ENCODE data around the gene CLDND1.

GRCh38 chr3:89747279-89747935 is 640.0 kb downstream of the EPHA3 start:
- PRO-cap, result no peak
- RAMPAGE, long total RNA, 2 experiments, result no peak in any of the 2 experiments

DNA sequence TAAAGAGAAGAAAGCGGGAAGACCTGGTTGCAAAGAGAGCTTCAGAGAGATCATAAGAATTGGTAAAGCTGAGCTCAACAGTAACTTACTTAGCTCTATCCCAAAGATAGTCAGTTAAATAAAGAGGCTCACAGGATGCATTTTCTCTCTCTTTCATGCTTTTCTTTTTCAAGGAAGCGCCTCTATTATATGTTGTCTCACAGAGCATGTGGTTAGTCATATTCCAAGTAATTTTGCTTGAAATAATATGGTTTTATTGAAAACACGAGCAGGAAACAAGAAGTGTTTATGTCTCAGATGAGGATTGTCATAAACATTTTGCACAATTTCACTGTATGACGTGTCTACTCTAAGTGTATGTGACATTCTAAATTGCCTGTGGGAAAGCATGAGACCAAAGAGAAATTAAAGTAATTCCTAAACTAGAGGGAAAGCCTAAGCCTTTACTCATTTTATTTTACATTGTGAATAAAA is 818.5 kb downstream of the EPHA3 start:
- PRO-cap, result no peak
- RAMPAGE, long total RNA, 2 experiments, result no peak in any of the 2 experiments

DNA sequence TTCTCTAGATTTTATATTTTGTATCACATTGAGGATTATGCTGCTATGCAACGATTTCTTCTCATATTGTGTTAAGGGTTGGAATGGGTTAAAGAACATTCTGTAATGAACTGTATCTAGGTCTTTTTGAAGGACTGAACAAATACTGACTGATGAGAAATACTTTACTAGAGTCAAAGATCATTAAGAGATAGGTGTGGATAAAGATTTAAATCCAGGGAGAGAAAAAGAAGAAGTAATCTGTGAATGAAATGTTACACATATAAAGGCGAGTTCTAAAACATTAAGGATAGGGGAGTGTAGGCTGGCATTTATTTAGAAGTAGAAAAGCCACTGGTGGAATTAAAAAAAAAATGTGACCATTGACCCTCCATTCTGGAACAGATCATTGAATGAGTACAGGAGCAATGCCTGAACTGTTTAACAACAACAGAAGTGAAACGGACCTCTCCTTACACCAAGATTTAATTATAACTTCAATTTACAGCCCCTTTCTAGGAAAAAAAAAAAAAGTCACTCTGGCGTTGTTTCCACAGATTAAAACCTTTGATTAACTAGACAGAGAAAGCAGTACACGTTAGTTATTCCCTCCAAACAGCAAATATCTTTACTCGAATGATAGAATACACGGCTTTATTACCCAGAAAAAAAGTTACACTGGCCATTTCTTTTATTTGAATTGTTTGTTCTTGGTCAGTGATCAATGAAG is 39.1 kb downstream of the PROS1 start:
- PRO-cap, result no peak
- RAMPAGE, long total RNA, 2 experiments, result no peak in any of the 2 experiments

GRCh38 chr3:94647755-94648249 is 584.9 kb downstream of the NSUN3 start:
- PRO-cap, result no peak
- RAMPAGE, long total RNA, 2 experiments, result no peak in any of the 2 experiments

- PRO-cap, result no peak
- RAMPAGE, long total RNA, 2 experiments, result no peak in any of the 2 experiments
Observed at GRCh38 chr3:95706004-95706441, 1108.4 kb upstream of the EPHA6 start.

- PRO-cap, result no peak
- RAMPAGE, long total RNA, 2 experiments, result no peak in any of the 2 experiments
Observed at GRCh38 chr3:97991242-97991688, 19.0 kb upstream of the RIOX2 start.

DNA sequence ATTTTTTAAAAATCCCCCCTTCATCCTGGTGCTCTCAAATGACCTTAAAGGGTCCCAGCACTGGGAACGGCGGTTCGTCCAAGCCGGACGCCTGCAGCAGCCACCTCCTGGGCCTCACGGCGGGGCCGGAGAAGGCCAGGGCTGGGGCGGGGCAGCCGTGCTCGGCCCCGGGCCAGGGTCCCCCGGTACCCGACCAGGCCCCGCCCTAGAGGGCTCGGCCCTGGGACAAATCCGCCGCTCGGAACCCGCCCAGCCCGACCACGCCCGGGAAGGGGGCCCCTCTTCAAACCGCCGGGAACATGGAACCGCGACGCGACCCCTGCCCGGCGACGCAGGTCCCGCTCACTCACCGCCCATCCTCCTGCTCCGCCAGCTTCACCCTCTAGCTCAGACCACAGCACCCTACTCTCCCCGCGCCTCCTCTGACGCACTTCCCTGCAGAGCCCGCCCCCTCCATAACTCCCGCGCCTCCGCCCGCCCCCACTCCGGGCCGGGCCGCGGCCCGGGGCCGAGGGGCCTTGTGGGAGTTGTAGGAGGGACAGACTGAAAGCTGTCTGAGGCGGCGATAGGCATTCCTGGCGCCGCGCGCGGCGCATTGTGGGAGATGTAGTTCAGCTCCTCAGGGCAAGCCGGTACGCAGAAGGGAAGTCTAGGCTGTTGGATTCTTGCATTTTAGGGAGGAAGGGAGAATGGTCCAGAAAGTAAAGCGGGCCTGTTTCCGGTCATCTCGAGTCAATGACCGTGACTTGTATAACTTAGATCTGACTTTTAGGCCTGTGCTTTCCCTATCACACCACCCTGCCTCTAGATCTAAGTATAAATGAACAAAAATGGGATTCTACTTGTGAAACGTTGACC is at the start of gene CLDND1:
Gene CLDND1 (minus strand): TSS at position 404 of the 858 bp plus-strand sequence.
- PRO-cap, result bidirectional peak, plus-strand start at position 670 of the sequence, minus-strand start at position 404 of the sequence
- RAMPAGE, long total RNA, 2 experiments, result start-site peak on the minus strand in 2 of 2 experiments, centred at positions 391 to 395 of the sequence, 1,951 to 2,337 reads per replicate

- PRO-cap, result no peak
- RAMPAGE, long total RNA, 2 experiments, result no peak in any of the 2 experiments
Observed at GRCh38 chr3:98525418-98525923, 2.8 kb upstream of the CLDND1 start.

- PRO-cap, result no peak
- RAMPAGE, long total RNA, 2 experiments, result no peak in any of the 2 experiments
Observed at GRCh38 chr3:98786042-98786801, 23.1 kb downstream of the ST3GAL6 start.

DNA sequence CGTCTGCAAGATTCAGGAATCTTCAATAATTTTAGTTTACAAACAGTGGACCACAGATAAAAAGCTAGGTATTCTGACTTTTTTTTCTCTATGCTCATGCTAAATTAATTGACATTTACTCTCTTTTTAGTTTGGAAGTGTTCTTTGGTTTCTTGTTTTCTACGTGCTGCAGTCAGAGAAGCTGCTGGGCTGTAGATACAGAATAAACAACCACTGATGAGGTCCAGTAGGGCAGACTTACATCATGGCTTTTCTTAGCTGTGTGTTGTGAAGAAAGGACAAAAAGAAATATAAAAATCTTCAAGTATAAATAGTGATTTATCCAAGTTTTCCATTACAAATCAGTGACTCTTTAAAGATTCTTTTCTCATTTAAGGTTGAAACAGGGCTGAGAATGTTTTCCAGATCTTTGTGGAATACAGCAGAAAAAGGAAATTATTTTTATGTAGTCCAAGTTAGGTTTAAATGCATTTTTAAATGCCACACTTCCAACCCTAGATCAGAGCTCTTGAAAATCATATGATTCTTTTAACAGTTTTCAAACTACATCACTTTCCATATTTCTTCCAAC is 122.2 kb downstream of the CMSS1 start:
- PRO-cap, result no peak
- RAMPAGE, long total RNA, 2 experiments, result no peak in any of the 2 experiments

DNA sequence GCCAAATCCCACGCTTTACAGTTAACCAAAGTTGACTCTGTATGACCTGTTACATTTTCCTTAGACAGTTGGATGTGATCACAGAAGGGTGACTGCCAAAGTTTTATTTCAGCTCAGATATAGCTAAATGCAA is 73.4 kb downstream of the FILIP1L start:
- PRO-cap, result no peak
- RAMPAGE, long total RNA, 2 experiments, result no peak in any of the 2 experiments

- PRO-cap, result bidirectional peak, plus-strand start at chr3:100045950, minus-strand start at chr3:100045819
- RAMPAGE, long total RNA, 2 experiments, result no peak in any of the 2 experiments
Observed at GRCh38 chr3:100045674-100046222, 68.6 kb downstream of the FILIP1L start.

GRCh38 chr3:100124357-100124970 is 10.2 kb upstream of the FILIP1L start:
- PRO-cap, result no peak
- RAMPAGE, long total RNA, 2 experiments, result no peak in any of the 2 experiments

DNA sequence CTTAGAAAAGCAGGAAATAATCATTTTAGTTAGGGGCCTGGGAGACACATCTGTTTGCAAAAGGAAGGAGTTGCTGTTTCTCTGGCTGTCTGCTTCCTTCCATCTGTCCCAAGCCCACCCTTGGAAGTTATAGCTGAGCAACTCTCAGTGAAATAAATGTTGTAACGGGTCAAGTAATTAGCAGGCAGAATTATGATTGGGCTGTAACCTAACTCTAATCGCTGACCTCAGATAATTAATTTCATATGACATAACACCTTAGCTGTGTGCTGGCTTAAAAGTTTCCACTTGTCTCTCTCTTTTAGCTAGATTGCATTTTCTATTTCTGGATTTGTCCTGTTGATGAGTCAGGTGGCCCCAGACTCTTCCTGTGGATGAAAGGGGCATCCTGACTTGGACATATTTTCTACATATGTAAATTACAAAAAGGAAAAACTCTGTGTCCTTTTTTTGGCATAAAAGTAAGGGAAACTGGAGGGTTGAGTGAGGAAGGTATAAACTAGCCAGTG is 11.1 kb upstream of the FILIP1L start:
- PRO-cap, result no peak
- RAMPAGE, long total RNA, 2 experiments, result no peak in any of the 2 experiments

GRCh38 chr3:100151382-100151764 is 37.1 kb upstream of the FILIP1L start:
- PRO-cap, result no peak
- RAMPAGE, long total RNA, 2 experiments, result no peak in any of the 2 experiments

GRCh38 chr3:100269671-100270377 is 9.0 kb downstream of the TBC1D23 start:
- PRO-cap, result no peak
- RAMPAGE, long total RNA, 2 experiments, result no peak in any of the 2 experiments

GRCh38 chr3:100335340-100335810 is 818 bp downstream of the NIT2 start:
- PRO-cap, result no peak
- RAMPAGE, long total RNA, 2 experiments, result no peak in any of the 2 experiments

- PRO-cap, result no peak
- RAMPAGE, long total RNA, 2 experiments, result no peak in any of the 2 experiments
Observed at GRCh38 chr3:100454494-100455051, 37.8 kb upstream of the TMEM45A start.

DNA sequence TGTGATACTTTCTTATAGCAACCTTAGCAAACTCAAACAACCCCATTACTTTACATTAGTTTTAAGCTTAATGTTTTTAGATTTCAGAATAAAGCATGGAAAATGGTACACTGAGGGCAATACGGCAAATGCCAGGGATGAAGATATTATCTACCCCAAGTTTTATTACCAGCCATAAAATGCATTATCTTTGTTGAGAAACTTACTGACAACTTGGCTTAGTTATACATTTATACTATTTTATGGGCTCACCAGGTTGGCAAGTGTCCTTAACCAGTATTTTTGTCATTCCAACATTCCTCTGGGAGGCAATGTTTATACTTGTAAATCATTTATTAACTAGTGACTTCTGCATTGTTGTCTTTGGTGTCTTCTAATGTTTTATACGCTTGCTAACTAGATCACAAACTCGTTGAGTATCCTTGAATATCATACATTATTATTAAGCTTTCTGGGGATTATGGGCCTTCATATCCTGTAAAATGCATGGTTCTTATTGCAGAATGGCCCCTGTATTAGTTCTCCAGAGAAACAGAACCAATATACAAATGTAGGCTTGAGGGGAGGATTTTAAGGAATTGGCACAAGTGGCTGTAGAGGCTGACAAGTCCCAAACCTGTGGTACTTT is 17.9 kb upstream of the ADGRG7 start:
- PRO-cap, result no peak
- RAMPAGE, long total RNA, 2 experiments, result no peak in any of the 2 experiments

GRCh38 chr3:100602998-100603974 is 6.1 kb upstream of the ADGRG7 start:
- PRO-cap, result no peak
- RAMPAGE, long total RNA, 2 experiments, result no peak in any of the 2 experiments

All from lower leg skin (tissue), 2 donors.